PC-3 (cell line): ENCODE data around the genes MT1H, HERPUD1, PSME3IP1 and CX3CL1.

GRCh38 chr16:56631906-56632360 lies 526 bp upstream of the MT1M start:
- RAMPAGE, long total RNA = no peak

DNA sequence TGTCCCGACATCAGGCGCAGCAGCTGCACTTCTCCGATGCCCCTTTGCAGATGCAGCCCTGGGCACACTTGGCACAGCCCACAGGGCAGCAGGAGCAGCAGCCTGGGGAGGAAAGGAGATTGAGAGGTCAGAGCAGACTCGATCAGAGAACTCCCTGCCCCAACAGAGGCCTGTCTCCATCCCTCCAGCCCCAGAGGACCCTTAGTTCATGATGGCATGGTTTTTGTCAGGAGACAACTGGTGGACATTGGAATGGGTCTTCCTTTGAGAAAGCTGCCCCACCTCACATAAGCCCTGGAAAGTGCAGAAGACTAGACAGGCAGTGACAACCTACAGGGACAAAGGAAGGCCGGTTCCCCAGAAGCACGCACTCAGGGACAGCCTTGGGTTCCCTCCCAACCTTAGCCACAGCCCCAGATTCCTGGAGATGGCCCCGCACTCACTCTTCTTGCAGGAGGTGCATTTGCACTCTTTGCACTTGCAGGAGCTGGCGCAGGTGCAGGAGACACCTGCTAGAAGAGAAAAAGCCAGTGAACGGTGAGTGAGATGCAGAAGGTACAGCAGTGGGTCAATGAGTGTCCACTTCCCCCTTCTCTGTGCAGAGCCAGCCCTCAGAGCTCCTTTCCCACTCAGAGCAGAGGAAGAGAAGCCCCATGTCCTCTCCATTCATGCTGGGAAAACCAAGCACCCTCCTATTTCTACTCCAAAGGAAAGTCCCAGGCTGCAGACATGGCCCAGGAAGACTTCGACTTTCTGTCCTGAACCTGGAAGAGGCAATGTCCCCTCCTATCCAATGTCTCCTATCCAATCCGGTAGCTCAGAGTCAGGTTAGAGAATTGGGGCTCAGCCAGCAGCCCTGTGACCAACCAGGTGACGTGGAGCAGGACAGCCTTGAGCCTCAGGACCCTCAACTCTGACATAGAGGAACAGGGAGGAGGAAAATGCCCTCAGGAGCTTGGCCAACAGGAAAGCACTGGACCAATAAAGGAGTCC lies 700 bp downstream of the MT1G start:
- RAMPAGE, long total RNA = no peak

DNA sequence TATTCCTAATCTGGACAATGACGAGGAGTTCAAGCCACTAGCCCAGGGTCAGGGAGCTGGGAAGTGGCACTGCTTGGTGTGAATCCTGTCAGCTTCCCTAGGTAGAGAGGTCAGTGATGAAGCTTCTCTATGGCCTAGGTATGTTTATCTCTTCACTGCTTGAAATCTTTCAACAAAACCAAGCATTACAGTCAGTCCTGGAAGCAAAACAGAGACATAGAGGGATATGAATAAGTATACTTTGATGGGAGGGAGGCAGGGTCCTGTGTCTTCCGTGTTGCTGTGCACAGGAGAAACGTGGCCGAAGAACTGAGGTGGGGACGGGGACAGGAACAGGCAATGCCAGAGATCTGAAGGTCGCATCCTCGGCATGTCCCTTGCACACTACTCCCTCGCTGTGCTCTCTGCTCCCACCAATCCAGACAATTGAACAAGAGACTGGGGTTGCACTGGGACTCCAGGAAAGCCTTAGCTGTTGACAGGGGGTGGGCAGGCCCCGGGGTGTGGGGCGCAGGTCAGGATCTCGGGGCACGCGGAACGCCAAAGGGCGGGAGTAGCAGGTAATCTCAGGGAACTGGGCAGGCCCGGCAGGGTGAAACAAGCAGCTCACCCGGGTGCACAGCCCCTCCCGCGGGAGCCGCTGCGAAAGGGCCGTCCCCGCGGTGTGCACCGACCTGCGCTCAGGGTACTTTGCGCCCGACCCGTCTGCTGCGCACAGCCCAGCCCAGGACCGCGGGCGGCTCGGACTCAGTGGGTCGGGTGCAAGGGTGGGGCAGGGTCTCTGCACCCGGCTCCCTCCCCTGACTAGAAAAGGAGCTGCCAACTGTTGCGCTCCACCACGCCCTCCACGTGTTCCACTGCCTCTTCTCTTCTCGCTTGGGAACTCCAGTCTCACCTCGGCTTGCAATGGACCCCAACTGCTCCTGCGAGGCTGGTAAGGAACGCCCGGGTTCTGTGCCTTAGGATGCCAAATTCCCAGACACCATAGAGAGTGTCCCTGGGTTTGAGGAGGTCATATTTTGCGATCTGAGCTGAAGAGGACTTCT lies at the start of gene MT1H:
Gene MT1H, plus strand, starts transcription at position 836 of the 1,046 bp plus-strand sequence.
- RAMPAGE, long total RNA = no peak

DNA sequence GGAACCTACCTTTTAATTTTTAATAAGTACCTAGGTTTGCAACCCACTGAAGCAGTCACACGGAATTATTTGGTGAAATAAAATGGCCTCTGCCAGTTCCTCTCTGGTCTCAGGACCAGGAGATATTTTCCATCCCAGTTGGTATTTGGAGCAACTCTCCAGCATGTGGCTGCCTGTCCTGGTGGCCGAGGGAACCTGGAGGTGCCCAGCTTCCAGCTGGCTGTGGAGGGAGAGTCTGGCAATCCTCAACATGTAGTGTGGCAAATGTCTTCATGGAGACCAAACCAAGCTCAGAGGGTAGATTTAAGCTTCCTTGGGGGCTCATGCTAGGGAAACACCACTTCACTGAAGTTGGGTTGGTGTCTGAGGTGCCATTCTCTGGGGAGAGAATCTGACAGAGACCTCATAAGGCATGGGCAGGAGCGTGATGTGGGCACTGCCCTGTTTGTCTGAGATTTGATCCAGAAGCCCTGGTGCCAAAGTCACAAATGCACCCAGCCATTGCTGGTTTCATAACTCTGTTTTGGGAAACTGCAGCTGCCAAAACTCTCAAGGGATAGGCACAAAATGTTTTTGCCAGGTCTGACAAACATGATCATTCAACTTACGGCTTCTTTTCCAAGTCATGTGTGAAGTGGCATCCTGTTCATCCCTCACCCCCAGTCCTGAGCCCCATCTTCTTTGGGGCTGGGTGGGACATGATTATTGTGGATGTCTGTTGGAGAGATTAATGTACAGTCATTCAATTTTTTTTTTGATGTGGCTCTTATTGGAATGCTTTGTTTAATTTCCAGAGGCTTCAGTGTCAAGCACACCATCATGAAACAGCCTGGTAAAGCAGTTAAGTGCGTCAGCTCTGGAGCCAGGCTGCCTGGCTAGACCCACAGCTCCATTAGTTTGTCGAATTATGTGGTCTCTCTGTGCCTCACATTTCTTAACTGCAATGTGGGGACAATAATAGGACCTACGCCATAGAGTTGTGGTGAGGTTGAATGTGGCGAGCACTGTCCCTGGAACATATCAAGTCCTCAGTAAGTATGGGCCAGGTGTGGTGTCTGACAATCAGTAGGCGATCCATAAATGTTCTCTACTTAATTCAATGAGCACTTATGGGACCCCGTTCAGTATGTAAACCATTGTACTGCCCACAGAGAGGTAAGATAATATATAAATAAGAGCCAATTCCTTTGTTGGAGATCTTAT lies 3.1 kb downstream of the MT1X start:
- RAMPAGE, long total RNA = no peak

- RAMPAGE, long total RNA = no peak
These were observed 50.2 kb upstream of the SLC12A3 start for GRCh38 chr16:56814649-56815264.

GRCh38 chr16:56917902-56918576 lies 13.9 kb upstream of the HERPUD1 start:
- RAMPAGE, long total RNA = no peak

- RAMPAGE, long total RNA = no peak
These were observed at the start of gene HERPUD1 for GRCh38 chr16:56932019-56932268. Gene HERPUD1, plus strand, starts transcription at chr16:56932142.

GRCh38 chr16:56936472-56936883 lies 4.5 kb downstream of the HERPUD1 start:
- RAMPAGE, long total RNA = no peak

GRCh38 chr16:56938549-56939574 lies 6.9 kb downstream of the HERPUD1 start:
- RAMPAGE, long total RNA = no peak

- RAMPAGE, long total RNA = no peak
These were observed 9.3 kb downstream of the CETP start for GRCh38 chr16:56970954-56971631.

DNA sequence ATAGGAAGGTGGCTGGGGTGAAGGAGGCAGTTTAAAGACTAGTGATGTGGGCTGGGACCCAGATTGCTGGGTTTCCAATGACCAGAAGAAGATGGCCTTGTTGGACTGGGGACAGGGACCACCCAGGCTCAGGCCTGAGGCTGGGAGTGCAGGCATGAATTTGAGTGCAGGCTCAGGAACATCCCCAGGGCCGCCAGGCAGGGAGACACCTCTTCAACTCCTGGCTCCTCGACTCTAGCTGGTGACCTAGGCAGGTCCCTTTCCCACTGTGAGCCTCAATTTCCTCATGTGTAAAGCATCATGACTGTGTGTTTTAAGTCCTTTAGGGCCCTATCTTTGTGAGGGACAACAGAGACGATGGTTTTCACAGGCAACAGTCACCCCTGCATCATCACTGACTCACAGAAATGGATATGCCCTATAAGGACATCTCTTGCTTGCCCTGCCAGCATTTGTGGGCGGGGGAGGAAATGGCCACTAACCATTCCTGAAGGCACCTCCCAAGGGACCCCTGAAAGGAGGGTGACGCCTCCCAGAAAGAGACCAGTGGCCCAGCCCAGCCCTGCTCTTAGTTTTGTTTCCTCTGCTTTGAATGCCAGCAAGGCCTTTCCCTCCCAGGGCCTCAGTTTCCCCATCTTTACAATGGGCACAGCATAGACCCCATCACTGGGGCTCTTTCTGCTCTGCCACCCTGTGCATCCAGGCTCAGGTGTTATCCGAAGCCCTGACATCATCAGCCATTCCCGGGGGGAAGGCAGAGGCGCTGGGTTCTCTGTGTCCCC lies 11.2 kb downstream of the NLRC5 start:
- RAMPAGE, long total RNA = no peak

DNA sequence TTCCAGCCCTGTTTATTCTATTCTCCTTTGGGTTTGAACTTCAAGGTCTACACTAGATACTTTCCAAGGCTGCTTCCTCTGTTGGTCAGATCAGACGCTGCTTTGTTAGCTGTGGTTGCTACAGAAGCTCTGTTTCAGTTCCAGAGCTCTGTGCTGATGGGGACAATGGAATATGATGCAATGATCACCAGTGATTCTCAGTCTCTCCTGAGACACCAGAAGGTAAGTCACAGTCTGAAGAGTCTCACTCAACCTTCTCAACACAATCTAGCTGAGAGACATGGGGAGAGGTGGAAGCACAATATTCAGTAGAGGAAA lies 33.7 kb downstream of the PSME3IP1 start:
- RAMPAGE, long total RNA = no peak

DNA sequence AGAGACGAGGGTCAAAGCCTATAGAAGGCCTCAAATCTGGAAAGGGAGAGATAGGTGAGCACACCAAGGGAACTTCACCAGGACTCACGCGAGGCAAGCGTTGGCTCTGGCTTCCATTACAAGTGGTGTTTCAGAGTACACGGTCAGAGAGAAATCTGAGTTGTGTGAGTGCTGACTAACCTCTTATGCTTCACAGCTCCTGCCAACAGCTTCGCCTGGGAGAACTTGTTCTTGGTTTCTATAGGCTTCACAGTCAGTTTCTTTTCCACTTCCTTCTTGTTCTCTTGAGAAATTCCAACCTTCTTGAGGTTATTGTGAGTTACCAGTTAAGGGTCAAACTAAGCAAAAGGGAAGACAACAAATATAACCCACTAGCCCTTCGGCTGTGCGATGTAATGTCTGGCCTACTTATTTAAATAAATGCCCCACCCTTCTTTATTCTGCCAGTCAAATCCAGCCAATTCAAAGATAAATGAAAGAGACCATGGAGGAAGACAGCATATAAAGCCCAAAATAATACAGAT lies 18.9 kb downstream of the PSME3IP1 start:
- RAMPAGE, long total RNA = no peak

GRCh38 chr16:57185016-57186119 lies at the start of gene PSME3IP1:
Gene PSME3IP1, minus strand, starts transcription at chr16:57186039.
- RAMPAGE, long total RNA = start-site peak on the minus strand at chr16:57186031-57186064, 86 and 151 reads in 2 replicates

DNA sequence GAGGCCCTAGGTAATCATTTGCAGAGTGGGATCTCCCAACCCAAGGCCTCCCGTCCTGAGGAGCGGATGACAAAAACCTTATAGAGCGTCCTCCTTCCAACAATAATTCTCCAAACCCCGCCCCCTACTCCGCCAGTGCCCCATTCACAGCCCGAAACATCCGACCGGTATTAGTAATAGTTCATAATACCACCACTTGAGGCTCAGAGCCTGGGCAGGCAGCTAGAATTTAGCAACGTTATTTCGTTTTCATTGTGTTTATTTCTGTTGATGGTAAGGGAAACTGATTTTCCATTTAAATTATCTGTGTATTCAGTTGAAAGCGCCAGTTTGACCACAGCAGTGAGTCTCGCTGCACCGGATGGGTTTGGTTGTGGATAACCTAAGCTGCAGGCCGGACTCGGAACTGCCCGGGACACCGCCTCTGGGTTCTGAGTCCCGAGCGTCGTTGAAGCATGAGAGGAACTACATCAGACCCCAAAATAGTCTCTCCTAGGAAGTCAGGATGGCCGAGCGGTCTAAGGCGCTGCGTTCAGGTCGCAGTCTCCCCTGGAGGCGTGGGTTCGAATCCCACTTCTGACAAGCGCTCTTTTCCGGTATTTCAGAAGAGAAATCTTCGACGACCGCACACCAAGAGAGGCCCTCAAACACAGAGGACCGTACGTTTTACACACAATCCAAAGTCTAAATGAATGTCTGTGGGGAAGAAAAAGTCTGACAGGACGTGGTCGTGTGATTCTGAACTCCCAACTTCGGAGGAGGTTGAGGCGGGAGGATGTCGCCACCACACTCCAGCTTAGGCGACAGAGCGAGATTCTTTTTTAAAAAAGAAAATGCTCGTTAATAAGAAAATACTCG lies 15.2 kb upstream of the PLLP start:
- RAMPAGE, long total RNA = no peak

- RAMPAGE, long total RNA = no peak
These were observed at the start of gene CX3CL1 for GRCh38 chr16:57372075-57373218. Gene CX3CL1, plus strand, starts transcription at chr16:57372490.

GRCh38 chr16:57536087-57536236 lies 409 bp downstream of the CCDC102A start:
- RAMPAGE, long total RNA = no peak

GRCh38 chr16:57624130-57624601 lies 4.3 kb upstream of the ADGRG1 start:
- RAMPAGE, long total RNA = no peak

DNA sequence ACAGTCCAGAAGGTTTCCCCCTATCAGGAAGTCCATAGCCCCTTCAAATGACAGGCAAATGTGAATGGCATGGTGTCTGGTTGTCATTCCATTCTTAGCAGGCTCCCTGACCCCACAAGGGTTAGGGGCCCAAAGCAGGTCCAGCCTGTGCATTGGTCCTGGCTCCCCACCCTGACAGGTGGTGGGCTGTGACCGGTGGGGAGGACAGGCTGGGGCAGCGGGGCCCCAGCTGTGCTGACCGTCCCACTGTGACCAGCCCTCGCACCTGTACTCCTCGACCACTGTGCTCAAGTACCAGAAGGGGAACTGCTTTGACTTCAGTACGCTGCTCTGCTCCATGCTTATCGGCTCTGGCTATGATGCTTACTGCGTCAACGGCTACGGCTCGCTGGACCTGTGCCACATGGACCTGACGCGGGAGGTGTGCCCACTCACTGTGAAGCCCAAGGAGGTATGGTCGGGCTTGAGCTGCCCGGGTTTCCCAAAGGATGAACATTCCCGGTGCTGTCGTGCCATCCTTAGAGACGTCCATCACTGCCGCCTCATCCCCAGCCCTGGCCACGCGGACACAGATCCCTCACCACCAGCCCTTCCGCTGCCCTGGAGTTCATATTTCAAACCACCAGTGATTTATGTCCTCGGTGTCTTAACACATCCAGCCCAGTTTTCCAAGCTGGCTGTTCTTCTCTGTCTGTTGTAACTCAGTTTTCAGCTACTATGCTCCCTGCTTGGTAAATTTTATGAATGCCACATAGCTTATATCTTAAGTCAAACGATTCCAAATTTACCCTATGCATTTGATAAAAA lies 7.3 kb downstream of the DRC7 start:
- RAMPAGE, long total RNA = no peak

DNA sequence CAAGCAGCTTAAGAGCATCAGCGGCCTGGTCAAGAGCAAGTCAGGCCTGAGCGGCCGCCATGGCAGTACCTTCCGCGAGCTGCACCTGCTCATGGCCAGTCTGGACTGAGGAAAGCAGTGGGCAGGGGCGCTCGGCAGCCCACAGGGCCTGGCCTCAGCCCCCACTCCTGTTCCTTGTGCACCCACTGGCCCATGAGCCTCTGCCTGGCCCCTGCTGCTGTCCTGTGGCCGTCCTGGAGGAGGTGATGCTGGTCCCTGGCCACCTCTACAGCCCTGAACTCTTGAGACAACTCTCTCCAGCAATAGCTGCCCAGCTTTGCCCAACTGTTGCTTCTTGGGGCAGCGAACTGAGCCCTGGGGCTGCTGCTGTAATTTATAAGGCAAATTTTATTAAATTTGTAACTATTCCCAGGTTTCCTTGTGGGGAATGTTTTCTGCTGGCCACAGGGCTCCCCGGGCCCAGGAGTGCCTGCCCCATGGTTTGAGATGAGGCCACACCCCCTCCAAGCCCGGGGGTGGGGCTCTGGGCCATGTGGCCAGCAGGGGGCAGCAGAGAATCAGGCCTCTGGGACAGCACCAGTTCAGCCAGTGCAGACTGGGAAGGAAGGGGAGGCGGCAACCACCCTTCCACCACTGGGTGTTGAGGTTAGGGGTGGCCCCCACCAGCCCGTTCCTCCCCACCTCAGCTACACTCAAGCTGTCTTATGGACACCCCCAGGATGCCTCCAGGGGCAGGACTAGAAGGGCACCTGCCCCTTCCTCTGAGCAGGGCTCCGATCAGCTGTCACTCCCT lies 21.5 kb downstream of the KATNB1 start:
- RAMPAGE, long total RNA = no peak